Foreskin fibroblast (primary cell): Measurements from ENCODE around the genes PCSK1N, OTUD5 and EZHIP.

DNA sequence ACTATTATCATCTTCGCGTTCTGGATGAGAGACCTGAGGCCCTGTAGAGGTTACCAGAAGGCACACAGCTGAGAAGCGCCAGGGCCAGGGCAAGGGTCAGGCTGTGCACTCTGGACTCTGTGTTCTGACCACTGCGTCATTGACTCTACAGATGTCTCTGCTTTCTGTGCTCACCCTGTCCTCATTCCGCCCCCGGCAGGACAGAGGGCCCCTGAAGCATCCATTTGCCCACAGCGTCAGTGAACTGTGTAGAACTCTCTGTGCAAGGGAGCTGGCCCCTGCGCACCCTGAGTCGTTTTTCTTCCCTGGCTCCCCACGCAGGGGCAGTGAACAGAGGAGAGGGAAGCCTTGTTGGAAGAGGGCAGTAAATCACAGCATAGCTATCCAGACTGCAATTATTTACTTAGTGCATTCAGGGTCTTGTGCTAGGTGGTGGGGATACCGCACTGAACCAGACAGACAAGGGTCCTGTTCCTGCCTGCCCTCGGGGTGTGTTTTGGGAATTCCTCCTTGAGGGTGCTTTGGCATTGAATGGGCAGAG is 6.0 kb upstream of the WAS start:
- RRBS, result no CpG with 5 or more reads among the region's 12 CpGs

GRCh38 chrX:48790535-48791128 is 4.2 kb downstream of the GATA1 start:
- RRBS, result no CpG with 5 or more reads among the region's 6 CpGs

GRCh38 chrX:48800539-48801167 is 1.2 kb upstream of the HDAC6 start:
- RRBS, result no CpG with 5 or more reads among the region's 15 CpGs

DNA sequence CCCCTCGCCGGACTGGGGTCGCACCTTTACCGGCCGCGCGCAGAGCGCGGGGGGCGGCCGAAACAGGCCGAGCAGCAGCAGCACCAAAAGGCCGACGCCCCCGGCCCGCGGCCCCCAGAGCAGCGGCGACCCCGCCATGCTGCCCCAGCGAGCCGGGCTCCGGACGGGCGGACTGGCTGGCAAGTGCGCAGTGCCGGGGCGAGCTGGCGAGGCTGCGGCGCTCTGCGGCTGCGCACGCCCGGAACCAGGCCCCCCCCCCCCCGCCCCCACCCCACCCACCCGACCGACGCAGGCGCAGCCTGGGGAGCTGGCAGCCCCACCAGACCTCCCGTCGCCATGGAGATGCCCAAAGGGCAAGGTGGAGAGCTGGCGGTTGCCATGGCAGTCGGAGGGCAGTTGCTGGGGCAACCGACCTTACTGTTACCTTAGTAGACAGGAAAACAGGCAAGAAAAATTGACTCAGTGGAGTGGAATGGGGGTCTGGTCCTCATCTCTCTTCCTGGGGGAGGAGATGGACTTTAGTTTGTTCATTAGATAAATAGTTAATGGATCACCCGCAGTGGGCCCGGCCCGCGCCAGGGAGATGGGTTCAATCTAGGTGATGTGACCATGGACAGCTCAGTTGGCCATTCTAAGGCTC is at the start of gene PCSK1N:
Gene PCSK1N, minus strand, starts transcription at position 216 of the 640 bp plus-strand sequence.
- RRBS, result 4% methylated on average over 28 of the region's 49 CpGs

DNA sequence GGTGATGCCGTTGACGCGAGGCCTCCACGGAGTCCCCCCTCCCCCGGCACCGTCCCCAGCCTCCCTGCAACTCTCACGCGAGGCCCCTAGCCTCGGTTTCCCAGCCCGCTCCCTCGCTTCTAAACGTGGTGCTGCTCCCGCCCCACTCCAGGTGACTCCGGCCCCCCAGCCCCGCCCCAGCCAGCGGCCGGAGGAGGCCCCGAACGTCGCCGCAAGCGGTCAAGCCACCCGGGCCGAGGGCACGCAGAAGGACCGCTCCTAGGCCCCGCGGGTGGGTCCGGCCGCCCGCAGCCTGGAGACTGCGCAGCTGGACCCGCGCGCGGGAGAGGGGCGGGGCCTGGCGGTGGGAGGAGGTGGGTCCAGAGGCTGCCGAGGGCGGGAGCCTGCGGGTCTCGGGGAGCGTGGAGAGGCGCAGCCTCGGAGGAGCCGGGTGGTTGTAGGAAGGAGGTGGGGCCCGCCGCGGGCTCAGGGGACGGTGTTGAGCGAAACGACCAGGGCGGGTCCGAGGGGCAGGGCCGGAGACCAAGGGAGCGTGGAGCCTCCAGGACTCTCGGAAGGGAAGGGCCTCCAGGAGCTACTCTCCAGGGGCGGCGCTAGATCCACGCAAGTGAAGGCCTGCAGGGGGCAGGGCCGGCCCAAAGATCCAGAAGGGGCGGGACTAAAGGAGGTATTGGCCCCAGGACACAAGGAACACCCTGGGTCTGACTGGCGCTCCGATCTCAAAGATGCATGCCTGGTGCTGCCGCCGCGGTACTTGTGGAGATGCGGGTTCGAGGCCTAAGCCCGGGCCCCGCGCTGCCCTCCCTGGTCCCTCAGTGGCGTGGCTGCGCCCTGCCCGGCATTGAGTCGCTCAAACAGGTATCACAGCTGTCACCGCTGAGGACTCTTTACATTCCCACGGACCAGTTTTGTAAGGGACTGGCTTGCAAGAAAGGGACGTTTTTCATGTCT is 6.1 kb downstream of the TIMM17B start:
- RRBS, result 2% methylated on average over 37 of the region's 79 CpGs

GRCh38 chrX:48909591-48910390 is 1.7 kb downstream of the SLC35A2 start:
- RRBS, result no CpG with 5 or more reads among the region's 24 CpGs

DNA sequence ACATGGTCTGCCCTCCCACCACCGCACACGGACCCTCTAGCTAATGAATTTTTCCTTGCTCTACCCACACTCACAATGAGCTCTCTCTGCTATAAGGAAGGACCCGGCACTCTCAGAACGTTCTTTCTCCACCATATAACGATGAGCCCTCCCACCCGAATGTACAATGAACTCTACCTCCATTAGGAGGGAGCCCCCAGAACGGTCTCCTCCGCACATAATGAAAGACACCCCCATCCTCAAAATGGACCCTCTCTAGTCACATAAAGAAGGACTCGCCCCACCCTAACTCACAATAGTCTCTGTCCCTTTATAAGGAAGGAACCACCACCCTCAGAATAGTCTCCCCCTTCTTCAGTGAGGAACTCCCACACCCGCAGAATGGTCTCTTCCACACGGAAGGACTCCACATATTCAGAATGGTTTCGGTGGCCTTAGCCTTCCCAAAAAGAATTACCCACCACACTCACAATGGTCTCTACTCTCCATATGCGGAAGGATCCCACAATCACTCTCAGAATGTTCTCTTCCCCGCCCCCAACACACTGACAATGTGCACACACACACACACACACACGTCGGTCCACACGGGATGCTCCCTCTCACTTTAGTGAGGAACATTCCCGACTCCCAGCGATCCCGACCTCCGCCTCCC is 456 bp downstream of the SLC35A2 start:
- RRBS, result no CpG with 5 or more reads among the region's 21 CpGs

- RRBS, result no CpG with 5 or more reads among the region's 12 CpGs
Measured at GRCh38 chrX:48922752-48923571, 4.1 kb upstream of the PIM2 start.

DNA sequence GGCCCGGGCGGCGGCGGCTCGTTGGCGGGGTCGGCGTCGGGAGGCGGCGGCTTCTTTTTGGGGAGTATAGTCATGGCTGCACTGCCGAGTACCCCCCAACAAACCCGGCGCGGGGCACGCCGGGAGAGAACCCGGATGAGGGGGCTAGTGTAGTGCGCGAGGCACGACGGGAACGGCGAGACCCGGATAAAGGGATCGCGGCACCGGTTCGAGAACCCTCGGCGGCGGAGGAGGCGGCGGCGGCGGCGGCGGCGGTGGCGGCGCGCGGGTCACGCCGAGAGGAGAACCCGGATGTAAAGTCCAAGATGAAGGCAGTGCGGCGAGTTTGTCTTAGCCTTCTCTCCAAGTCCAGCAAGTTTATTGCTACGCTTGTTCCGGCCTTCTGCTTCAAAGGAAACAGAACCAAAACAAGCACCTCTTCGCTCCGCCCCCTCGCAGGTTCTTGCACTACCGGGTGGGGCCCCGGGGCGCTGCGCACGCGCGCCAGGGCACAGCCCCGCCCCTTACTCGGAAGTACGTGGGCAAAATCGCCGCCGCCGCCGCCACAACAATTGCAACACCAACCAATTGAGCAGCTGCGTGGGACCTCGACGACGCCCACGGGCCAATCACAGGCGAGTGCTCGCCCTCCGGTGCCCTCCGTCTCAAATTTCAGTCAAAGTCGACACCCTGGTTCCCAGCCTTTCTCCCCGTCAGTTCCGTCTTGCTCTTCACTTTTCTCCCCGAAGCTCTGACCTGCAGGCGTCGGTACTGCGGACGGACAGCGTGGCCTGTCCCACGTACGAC is at the start of gene OTUD5:
Gene OTUD5, minus strand, starts transcription at position 111 of the 786 bp plus-strand sequence.
- RRBS, result 1% methylated on average over 34 of the region's 88 CpGs

GRCh38 chrX:48989455-48989944 is 12.6 kb downstream of the GRIPAP1 start:
- RRBS, result no CpG with 5 or more reads among the region's 6 CpGs

GRCh38 chrX:49061833-49062702 is 3.3 kb downstream of the CCDC120 start:
- RRBS, result no CpG with 5 or more reads among the region's 22 CpGs

GRCh38 chrX:49072116-49072741 is 1.6 kb downstream of the PRAF2 start:
- RRBS, result 2% methylated on average over 15 of the region's 50 CpGs

GRCh38 chrX:49122195-49122841 is 1.2 kb downstream of the GPKOW start:
- RRBS, result no CpG with 5 or more reads among the region's 16 CpGs

- RRBS, result no CpG with 5 or more reads among the region's 5 CpGs
Measured at GRCh38 chrX:50094889-50095566, 105.8 kb downstream of the AKAP4 start.

- RRBS, result no CpG with 5 or more reads among the region's 4 CpGs
Measured at GRCh38 chrX:50431423-50431977, 39.1 kb downstream of the DGKK start.

- RRBS, result no CpG with 5 or more reads among the region's 5 CpGs
Measured at GRCh38 chrX:50633553-50634159, 163.0 kb upstream of the DGKK start.

DNA sequence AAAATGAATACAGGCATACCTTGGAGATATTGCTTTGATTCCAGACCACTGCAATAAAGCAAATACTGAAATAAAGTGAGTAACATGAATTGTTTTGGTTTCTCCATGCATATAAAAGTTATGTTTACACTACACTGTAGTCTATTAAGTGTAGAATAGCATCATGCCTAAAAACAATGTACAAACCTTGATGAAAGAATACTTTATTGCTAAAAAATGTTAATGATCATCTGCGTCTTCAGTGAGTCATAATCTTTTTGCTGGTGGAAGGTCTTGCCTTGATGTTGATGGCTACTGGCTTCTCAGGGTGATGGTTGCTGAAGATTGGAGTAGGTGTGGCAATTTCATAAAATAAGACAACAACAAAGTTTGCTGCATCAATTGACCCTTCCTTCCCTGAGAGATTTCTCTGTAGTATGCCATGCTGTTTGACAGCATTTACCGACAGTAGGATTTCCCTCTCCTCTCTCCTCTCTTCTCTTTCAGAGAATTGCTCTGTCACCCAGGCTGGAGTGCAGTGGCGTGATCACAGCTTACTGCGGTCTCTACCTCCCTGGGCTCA is 145.1 kb downstream of the SHROOM4 start:
- RRBS, result no CpG with 5 or more reads among the region's 4 CpGs

DNA sequence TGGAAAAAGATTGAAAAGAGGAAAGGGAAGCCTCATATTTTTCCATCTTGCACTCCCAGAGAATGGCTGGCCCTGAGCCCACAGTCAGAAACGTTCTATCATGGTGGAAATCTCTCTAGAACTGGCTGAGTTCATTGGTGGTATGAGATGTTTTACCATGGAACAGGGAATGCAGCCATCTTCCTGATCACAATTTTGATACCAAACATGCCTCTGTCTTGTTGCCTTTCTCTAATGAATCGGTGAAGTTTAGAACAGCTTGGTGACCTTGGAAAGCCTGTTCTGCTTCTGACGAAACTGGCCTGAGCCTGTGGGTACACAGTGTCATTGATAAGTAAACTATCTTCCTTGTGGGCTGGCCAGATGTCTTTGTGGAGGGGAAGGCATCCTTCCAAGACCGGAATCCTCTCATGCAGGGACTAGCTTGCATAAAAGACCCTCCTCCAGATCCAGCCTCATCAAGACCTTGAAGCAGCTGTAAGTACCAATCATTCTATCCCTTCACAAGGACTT is 7.1 kb upstream of the NUDT10 start:
- RRBS, result no CpG with 5 or more reads among the region's 4 CpGs

GRCh38 chrX:51406543-51407070 is at the start of gene EZHIP:
TSS of gene EZHIP (plus strand) at chrX:51406948.
- RRBS, result 96% methylated on average over 11 of the region's 25 CpGs

- RRBS, result no CpG with 5 or more reads among the region's 2 CpGs
Measured at GRCh38 chrX:53055573-53056025, 7.0 kb downstream of the GPR173 start.